Gastrocnemius medialis (tissue), 3 donors: Measurements from ENCODE around the gene ZNF207.

DNA sequence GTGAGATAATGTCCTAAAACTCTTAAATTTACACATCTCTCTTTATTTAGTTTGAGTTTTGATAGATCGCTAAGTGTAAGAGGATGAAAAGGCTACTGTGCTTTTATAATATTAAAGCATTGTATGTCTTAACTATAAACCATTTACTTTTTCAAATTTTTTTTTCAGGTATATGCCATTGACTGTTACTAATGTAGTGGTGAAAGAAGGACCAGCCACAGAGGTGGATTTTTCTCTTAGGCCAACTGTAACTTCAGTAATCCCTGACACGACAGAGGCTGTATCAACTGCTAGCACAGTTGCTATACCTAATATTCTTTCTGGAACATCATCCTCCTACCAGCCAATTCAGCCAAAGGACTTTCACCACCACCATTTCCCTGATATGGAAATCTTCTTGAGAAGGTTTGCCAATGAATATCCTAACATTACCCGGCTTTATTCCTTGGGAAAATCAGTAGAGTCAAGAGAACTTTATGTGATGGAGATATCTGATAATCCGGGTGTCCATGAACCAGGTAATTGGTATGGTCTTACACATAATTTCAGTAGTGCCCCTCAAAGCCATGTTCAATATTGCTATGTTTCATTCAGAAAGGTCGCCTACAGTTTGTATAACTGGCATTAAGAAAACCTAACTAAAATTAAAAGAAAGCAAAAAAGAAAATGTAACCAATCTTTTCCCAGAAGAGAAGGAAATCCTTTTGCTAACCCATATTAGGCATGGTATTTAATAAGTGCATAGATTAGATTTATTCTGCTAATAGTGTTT, 44.0 kb downstream of the CPD start:
- PRO-cap, result no peak
- RAMPAGE, long total RNA, 3 experiments, result no peak in any of the 3 experiments

- PRO-cap, result no peak
- RAMPAGE, long total RNA, 3 experiments, result no peak in any of the 3 experiments
These were observed 44.7 kb downstream of the CPD start for GRCh38 chr17:30423315-30423865.

DNA sequence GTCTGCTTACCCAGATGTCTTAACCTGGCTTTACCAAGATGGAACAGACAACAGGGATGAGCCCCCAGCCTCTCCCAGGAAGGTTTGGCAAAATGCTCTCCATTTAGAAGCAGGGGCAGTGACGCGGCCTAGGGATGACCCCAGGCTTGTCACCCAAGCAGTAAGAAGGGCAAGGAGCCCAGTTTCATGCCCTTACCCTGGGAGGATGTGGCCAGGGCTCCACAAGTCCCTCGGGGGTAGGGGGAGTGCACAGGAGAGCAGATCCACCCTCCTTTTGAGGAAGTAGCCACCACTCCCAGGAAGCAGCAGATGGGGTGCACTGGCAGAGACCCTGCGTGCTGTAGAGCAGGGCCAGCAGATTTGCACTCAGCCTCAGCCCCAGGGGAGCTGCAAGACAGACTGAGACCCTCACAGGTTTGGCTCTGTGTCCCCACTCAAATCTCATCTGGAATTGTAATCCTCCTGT, 73.7 kb downstream of the GOSR1 start:
- PRO-cap, result no peak
- RAMPAGE, long total RNA, 3 experiments, result no peak in any of the 3 experiments

DNA sequence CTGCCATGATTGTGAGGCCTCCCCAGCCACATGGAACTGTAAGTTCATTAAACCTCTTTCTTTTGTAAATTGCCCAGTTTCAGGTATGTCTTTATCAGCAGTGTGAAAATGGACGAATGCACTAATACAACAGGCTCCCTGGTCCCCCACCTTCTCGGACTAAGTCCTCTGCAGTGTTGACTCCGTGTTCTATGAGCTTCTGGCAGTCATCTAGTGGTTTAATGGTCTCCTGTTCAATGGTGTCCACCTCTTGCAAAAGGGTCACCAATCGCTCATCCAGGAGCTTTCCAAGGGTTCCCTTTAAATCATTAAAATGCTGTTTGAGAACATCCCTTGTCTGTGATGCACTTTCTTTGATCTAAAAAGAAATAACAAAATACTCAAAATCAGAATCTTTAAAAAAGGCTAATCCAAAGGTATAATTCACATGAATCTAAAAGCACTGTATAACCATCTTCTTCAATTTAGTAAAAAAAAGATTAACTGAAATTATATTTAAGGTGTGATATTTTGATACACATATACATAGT, 20.7 kb downstream of the CRLF3 start:
- PRO-cap, result no peak
- RAMPAGE, long total RNA, 3 experiments, result no peak in any of the 3 experiments

GRCh38 chr17:30831080-30831633, 609 bp upstream of the ATAD5 start:
- PRO-cap, result no peak
- RAMPAGE, long total RNA, 3 experiments, result no peak in any of the 3 experiments

DNA sequence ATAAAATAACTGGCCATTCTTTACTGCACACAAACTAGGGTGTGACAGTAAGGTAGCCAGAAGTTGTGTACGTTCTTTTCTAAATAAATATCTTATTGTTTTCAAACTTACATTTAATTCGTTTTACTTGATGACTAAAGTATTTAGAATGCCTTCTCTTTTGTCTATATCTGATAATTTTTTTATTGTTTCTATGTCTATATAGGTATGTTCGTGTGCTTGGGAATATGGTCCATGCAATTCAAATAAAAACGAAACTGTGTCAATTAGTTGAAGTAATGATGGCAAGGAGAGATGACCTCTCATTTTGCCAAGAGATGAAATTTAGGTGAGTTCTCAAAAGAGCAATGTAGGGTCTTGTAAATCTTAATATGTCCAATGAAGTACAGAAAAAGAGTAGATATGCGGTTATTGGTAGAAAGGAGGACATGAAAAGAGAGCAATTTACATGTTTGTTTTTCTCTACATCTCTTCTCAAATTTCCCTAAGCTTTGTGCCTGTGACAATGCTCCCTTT, 66.9 kb downstream of the OMG start:
- PRO-cap, result no peak
- RAMPAGE, long total RNA, 3 experiments, result no peak in any of the 3 experiments

GRCh38 chr17:31320911-31321229, 552 bp downstream of the EVI2A start:
- PRO-cap, result no peak
- RAMPAGE, long total RNA, 3 experiments, result no peak in any of the 3 experiments

DNA sequence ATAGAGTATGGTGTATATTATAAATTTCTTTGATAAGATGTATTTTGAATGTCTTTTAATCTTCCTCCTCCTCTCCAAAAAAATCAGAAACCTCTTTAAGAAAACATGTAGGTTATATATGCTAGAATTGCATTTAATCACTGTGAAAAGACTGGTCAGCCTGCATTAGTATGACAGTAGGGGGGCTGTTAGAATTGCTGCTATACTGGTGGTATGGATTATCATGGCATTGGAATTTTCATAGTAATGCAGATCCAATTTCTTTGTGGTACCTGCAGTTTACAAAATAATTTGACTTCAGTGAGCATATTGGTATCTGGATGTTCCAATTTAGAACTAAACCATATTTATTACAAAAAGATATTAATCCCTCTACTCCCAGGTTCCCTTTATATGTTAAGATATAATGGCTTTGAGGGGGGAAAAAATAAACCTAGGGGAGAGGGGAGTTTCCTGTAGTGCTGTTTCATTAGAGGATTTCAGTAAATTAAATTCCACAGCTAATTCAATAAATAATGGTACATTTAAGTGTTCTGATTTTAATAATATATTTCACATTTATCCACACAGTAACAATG, 16.2 kb upstream of the RAB11FIP4 start:
- PRO-cap, result no peak
- RAMPAGE, long total RNA, 3 experiments, result start-site peak on the plus strand in 1 of 3 experiments, centred at position 238 of the sequence, 10 reads per replicate

DNA sequence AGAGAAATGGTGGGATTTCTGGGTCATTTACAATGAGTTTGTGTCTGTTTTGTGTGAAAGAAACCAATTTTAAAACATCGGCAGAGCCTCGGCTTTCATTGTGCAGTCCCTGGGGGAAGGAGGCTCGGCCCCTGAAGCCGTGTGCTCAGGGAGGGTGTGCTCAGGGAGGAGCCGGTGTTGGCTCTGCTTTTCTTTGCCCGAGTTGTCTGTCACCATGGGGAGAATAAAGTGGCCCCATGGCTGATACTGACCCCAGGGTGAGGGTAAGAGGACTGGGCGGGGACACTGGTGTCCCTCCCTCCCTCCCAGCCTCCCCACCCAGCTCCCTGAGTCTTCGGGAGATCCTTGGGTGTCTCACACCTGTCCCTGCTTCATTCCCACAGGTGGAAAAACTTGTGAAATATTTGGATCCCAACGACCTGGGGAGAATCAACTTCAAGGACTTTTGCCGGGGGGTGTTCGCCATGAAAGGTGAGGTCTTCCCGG, 40.0 kb downstream of the RAB11FIP4 start:
- PRO-cap, result no peak
- RAMPAGE, long total RNA, 3 experiments, result no peak in any of the 3 experiments

- PRO-cap, result no peak
- RAMPAGE, long total RNA, 3 experiments, result no peak in any of the 3 experiments
These were observed 76.4 kb downstream of the RAB11FIP4 start for GRCh38 chr17:31467664-31468550.

- PRO-cap, result no peak
- RAMPAGE, long total RNA, 3 experiments, result no peak in any of the 3 experiments
These were observed 100.3 kb downstream of the RAB11FIP4 start for GRCh38 chr17:31491807-31492195.

- PRO-cap, result no peak
- RAMPAGE, long total RNA, 3 experiments, result no peak in any of the 3 experiments
These were observed 134.0 kb downstream of the RAB11FIP4 start for GRCh38 chr17:31525348-31525956.

DNA sequence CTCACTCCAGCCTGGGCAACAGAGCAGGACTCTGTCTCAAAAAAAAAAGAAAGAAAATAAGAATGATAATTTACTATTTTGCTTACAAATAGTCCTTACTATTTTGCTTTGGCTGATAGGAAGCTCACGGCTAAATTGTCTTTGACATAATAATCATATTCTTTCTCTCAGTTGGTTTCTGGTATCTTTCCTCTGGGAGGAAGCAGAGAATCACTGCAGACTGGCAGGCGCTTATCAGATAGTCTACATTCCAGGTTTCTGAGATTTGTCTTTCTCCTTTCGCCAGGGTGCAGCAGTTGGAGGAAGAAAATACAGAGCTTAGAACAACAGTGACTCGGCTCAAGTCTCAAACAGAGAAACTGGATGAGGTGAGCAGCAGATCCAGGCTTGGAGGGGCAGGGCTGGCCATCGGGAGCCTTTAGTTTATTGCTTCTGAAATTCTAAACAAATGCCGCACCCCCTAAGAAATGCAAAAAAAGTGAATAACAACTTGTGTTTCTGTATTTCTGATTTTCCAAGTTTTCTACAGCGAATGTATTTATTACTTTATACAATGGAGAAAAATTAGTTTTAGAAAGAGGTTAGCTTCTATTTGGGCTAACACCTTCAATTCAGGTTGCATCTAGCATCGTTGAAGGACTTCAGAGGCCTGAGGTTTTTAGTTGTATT, 136.2 kb downstream of the RAB11FIP4 start:
- PRO-cap, result no peak
- RAMPAGE, long total RNA, 3 experiments, result no peak in any of the 3 experiments

DNA sequence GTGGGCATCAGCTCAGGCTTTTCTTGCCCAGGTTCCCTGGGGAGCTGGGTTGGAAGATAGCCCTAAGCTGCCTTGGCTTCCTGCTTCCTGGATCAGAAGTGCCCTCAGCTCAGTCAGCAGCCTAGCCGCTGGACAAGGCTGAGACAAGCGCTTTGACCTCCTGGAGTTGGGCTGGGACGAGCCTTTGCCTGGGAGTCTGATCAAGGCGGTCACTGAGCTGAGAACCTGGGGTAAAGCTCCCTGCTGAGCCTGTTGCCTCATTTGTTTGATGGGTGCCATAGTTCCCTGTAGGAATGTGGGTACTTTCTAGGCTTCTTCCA, 190.0 kb downstream of the RAB11FIP4 start:
- PRO-cap, result no peak
- RAMPAGE, long total RNA, 3 experiments, result no peak in any of the 3 experiments

GRCh38 chr17:31887992-31888642, 13.4 kb downstream of the UTP6 start:
- PRO-cap, result no peak
- RAMPAGE, long total RNA, 3 experiments, result no peak in any of the 3 experiments

DNA sequence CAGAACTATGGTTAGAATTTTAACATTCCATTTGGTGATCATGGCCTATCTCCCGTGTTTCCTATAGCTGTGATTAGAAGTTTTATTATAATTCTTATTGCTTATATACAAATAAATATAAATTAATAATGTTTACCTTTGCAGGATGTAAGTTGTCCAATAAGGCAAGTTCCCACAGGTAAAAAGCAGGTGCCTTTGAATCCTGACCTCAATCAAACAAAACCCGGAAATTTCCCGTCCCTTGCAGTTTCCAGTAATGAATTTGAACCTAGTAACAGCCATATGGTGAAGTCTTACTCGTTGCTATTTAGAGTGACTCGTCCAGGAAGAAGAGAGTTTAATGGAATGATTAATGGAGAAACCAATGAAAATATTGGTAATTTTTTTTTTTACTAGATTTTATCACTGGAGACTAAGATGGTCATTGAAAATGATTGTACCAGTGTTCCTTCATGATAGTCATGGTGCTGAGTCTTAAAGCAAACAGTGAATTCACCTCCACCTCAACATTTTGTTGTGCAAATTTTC, 31.8 kb upstream of the LRRC37B start:
- PRO-cap, result no peak
- RAMPAGE, long total RNA, 3 experiments, result no peak in any of the 3 experiments

GRCh38 chr17:32142833-32143532, 681 bp downstream of the RHOT1 start:
- PRO-cap, result unidirectional peak, minus-strand start at chr17:32143144; unidirectional peak, minus-strand start at chr17:32143172
- RAMPAGE, long total RNA, 3 experiments, result no peak in any of the 3 experiments

GRCh38 chr17:32310998-32311762, 30.8 kb downstream of the C17orf75 start:
- PRO-cap, result no peak
- RAMPAGE, long total RNA, 3 experiments, result no peak in any of the 3 experiments

- PRO-cap, result bidirectional peak, plus-strand start at chr17:32350129, minus-strand start at chr17:32350052
- RAMPAGE, long total RNA, 3 experiments, result start-site peak on the plus strand in 3 of 3 experiments, at chr17:32350153-32350184 at its widest, 117 to 780 reads per replicate; start-site peak on the minus strand in 1 of 3 experiments, at chr17:32350004-32350062 at its widest, 5 reads per replicate
These were observed at the start of gene ZNF207 for GRCh38 chr17:32349908-32350286. Gene ZNF207 (plus strand): TSS chr17:32350157.

DNA sequence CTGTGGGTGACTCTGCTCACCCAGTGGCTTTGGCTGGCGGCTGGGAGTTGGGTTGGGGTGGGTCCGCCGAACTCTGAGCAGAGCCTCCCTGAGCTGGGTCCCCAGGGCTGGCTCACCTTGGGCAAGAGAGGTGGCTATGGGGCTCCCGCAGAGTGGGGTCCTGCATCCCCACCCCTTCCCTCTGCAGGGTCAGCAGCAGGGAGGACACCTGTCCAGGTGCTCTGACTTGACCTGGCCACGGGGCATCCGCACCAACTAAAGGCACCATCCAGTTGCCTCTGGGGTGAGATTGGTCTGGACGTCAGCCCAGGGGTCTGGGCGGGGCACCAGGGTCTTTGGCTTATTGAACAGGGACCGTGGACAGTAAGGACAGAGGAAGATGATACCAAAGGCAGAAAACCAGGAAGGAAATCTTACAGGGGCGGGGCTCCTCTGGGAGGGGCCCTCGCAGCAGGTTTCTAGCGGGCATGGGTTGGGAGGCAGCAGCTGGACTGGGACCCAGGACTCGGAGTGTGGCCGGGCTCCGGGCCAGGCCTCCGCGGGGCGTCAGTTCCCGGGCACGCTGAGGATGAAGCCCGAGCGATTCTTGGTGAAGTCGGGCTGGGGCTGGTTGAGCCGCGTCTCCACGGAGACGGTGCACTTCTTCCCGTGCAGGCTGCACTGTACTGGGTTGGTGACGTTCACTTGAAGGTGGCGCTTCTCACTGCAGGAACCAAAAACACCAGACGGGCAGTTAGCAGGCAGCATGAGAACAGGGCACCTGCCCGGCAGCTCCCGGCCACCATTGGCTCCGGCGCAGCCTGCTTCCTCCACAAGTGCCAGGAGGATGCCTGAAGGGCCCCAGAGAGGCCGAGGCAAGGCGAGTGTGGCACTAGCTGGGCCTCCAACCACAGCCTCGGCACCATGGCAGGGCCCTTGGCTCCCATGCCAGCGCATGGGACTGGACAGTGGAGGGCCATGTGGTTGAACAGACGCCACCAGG, 7.7 kb downstream of the CDK5R1 start:
- PRO-cap, result unidirectional peak, plus-strand start at position 724 of the sequence; unidirectional peak, plus-strand start at position 732 of the sequence
- RAMPAGE, long total RNA, 3 experiments, result no peak in any of the 3 experiments